Testis (tissue), 5 donors: ENCODE data around the genes CDH6 and C1QTNF3.

DNA sequence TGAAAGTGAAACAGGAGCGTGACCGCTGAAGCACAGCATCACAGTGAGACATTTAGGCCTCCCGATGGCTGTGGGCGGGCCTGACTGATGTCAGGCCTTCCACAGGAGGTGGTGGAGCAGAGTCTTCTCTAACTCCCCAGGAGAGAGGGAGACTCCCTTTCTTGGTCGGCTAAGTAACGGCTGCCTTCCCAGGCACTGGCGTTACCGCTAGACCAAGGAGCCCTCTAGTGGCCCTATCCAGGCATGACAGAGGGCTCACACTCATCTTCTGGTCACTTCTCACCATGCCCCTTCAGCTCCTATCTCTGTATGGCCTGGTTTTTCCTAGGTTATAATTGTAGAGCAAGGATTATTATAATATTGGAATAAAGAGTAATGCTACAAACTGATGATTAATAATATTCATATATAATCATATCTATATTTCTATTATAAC lies 1042.9 kb upstream of the H3Y1 start:
- PRO-cap, 3 experiments, result peak in 1 of 3 experiments; most common minus-strand start position 197 of the sequence (in 1)
- RAMPAGE, long total RNA, 2 experiments, result no peak in any of the 2 experiments
- RRBS, result no CpG with 5 or more reads among the region's 8 CpGs

DNA sequence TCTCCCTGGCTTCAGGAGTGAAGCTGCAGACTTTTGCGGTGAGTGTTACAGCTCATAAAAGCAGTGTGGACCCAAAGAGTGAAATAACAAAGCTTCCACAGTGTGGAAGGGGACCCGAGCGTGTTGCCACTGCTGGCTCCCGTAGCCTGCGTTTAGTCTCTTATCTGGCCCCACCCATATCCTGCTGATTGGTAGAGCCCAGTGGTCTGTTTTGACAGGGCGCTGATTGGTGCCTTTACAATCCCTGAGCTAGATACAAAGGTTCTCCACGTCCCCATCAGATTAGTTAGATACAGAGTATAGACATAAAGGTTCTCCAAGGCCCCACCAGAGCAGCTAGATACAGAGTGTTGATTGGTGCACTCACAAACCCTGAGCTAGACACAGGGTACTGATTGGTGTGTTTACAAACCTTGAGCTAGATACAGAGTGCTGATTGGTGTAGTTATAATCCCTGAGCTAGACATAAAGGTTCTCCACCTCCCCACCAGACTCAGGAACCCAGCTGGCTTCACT lies 845.7 kb downstream of the CDH18 start:
- PRO-cap, 3 experiments, result peak in 2 of 3 experiments; most common minus-strand start position 148 of the sequence (in 1)
- RAMPAGE, long total RNA, 2 experiments, result no peak in any of the 2 experiments
- RRBS, result no CpG with 5 or more reads among the region's 7 CpGs

GRCh38 chr5:19184132-19184420 lies 803.9 kb downstream of the CDH18 start:
- PRO-cap, 3 experiments, result peak in 3 of 3 experiments; most common minus-strand start chr5:19184247 (in 3)
- RAMPAGE, long total RNA, 2 experiments, result no peak in any of the 2 experiments

DNA sequence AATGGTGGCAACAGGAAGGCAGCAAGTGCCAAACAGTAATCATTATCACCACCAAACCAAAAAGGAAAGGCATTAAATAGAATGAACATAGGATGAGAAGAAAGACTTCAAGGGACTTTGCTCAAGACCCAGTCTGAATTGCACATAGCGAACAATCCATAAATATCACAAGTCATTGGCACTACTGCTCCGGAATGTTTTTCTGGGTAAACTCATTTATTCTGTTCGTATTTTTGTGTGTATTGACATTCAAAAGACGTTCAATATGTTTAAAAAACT lies 481.0 kb upstream of the CDH18 start:
- PRO-cap, 3 experiments, result no peak in any of the 3 experiments
- RAMPAGE, long total RNA, 2 experiments, result no peak in any of the 2 experiments
- RRBS, result no CpG with 5 or more reads among the region's 4 CpGs

- PRO-cap, 3 experiments, result no peak in any of the 3 experiments
- RAMPAGE, long total RNA, 2 experiments, result no peak in any of the 2 experiments
- RRBS, result no CpG with 5 or more reads among the region's 9 CpGs
Measured at GRCh38 chr5:20972300-20973095, 984.5 kb upstream of the CDH18 start.

- PRO-cap, 3 experiments, result peak in 1 of 3 experiments; most common plus-strand start chr5:31193796 (in 1)
- RAMPAGE, long total RNA, 2 experiments, result no peak in any of the 2 experiments
- RRBS, result no CpG with 5 or more reads among the region's 29 CpGs
Measured at GRCh38 chr5:31193346-31193943, at the start of gene CDH6. CDH6 (plus strand) TSS chr5:31193686.

DNA sequence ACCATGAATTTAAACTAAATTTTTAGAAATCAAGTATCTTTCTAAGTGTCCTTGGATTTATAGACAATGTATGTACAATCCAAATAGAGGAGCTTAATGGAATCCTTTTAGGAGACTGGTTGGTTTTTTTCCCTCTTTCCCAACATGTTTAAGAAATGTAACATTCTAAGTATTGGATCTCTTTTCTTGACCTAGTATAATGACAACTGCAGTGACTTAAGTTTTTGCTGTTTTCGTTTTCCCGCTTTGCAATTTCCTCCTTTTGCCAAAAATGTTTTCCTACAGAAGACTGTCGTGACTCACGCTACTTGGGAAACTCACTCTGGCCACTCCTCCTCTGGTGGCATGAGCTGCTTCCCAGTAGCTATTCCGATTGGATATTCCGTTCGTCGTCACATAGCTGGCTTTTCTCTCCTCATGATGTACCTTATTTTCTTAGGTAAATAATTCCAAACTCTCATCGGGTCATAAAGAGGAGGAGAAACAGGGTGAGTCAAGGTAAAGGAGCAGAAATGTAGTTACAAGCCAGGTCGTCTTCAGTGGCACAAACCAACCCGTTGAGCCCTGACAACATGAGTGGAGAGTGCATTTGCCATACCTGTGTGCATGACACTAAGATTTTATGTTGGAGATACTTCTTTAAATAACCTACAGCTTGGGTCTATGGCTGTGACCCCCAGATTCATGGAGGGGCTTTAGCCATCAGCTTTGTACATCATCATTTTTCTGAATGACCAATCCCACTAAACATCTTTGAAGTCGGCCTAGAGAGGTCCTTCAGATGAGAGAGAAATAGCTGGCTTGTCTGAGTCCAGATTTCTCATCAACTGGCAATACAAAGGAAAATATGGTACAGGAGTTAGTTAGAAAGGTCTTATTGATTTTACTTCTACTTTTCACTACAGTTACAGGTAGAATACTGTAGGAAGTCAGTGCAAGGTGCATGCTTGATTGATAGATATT lies 64.8 kb downstream of the GOLPH3 start:
- PRO-cap, 3 experiments, result no peak in any of the 3 experiments
- RAMPAGE, long total RNA, 2 experiments, result no peak in any of the 2 experiments
- RRBS, result no CpG with 5 or more reads among the region's 12 CpGs

DNA sequence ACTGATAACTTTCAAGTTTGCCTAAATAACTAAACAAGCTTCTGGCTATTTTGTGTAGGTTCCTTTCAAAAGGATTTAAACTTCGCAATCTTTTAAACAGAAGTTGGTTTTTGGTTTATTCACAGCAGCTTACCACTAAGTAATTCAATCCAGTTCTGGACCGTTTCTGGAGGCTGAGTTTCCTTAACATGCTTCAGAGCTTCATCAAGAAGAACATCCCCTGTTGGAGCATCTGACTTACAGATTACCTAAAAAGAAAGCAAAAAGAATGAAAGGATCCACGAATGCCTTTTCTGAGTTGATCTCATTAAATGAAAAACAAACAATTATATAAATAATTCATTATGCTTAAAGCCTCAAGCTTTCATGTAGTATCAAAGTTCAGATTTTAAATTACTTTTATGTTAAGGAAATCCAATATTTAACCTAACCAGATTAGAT lies 38.7 kb downstream of the GOLPH3 start:
- PRO-cap, 3 experiments, result no peak in any of the 3 experiments
- RAMPAGE, long total RNA, 2 experiments, result no peak in any of the 2 experiments
- RRBS, result no CpG with 5 or more reads among the region's 3 CpGs

DNA sequence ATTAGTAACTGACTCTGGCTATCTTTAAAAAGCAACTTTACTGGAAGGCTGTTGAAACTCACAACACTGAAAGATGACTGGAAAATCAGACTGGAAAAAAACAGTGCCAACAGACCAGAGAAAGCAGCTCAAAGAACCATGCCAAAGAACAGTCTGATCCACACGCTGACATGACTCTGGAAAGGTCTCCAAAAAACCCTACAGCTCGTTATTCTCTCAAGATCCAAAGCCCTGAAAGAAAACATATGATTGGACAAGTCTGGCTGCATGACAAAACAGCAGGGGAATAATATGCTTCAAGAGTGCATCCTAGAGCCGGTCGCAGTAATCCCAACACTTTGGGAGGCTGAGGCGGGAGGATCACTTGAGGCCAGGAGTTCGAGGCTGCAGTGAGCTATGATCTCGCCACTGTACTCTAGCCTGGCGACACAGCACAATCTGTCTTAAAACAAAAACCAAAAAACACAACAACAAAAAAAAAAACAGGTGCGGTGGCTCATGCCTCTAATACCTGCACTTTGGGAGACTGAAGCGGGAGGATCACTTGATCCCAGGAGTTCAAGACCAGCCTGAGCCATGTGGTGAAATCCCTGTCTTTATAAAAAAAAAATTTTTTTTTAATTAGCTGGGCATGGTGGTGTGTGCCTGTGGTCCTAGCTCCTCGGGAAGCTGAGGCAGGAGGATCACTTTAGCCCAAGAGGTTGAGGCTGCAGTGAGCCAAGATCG lies 5.4 kb downstream of the GOLPH3 start:
- PRO-cap, 3 experiments, result no peak in any of the 3 experiments
- RAMPAGE, long total RNA, 2 experiments, result no peak in any of the 2 experiments
- RRBS, result no CpG with 5 or more reads among the region's 12 CpGs

GRCh38 chr5:32255082-32255824 lies 57.5 kb downstream of the MTMR12 start:
- PRO-cap, 3 experiments, result no peak in any of the 3 experiments
- RAMPAGE, long total RNA, 2 experiments, result no peak in any of the 2 experiments
- RRBS, result no CpG with 5 or more reads among the region's 4 CpGs

- PRO-cap, 3 experiments, result no peak in any of the 3 experiments
- RAMPAGE, long total RNA, 2 experiments, result start-site peak on the minus strand in 1 of 2 experiments, at chr5:32397220-32397296 at its widest, 142 reads per replicate
- RRBS, result no CpG with 5 or more reads among the region's 4 CpGs
Measured at GRCh38 chr5:32396981-32397365, 47.6 kb downstream of the ZFR start.

DNA sequence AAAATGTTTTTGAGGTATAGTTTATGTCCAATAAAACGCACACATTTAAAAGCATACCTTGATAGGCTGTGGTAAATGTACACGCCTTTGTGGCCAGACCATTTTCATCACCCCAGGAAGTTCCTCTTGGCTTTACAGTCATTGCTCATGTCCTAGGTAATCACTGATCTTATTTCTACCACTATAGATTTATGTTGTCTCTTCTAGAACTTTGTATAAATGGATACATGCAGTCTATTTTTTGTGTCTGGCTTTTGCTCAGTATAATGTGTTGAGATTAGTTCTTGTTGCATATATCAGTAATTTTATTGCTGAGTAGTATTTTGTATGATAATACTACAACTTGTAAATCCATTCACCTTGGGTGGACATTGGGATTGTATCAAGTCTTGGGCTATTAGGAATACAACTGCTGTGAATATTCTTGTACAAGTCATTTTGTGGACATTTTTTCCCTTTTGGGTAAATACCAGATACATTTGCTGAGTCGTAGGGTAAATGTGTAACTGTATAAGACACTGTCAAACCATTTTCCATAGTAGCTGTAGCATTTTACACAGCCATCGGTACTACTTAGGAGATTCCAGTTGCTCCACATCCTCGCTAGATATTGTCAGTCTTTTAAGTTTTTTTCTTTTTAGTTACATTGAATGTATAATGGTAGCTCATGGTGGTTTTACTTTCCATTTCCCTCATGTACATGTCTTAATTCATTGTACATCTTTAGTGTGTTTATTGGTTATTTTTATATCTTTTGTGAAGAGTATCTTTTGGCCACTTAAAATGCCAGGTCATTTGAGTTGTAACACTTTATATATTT lies 10.1 kb downstream of the SUB1 start:
- PRO-cap, 3 experiments, result no peak in any of the 3 experiments
- RAMPAGE, long total RNA, 2 experiments, result no peak in any of the 2 experiments
- RRBS, result no CpG with 5 or more reads among the region's 5 CpGs

DNA sequence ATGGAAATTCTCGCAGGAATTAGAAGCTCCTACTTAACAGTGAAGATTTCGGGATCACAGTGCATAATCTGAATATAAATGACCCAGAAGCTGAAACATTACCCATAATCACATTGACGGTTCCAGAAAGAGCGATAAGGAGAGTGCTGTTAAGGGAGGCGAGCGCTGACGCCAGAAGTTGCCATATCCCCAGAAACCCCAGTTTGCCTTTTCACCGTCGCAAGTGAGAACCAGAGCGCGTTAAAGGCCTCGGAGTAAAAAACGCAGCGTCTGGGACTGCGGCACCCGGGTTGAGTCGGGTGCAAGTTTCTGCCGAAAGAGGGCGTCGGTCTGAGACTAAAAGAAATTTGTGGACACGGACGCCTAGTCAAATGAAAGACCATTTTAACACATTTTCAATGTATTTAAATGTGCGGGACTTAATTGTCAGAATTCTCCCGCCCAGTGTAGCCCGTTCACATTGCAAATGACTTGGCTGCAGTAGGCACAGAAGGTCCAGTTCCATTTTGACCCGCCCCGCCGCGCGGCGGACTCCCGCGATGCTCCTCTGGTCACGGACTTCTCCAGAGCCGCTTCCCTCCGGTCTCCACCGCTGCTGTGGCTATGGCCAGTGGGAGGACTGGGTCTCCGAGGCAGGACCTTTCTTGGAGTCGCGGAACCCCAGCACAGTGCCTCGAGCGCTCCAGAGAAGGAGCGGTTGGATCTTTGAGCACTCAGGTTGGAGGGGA lies 1.4 kb upstream of the NPR3 start:
- PRO-cap, 3 experiments, result peak in 3 of 3 experiments; most common plus-strand start position 610 of the sequence (in 3); most common minus-strand start position 468 of the sequence (in 1)
- RAMPAGE, long total RNA, 2 experiments, result no peak in any of the 2 experiments
- RRBS, result no CpG with 5 or more reads among the region's 43 CpGs

- PRO-cap, 3 experiments, result no peak in any of the 3 experiments
- RAMPAGE, long total RNA, 2 experiments, result no peak in any of the 2 experiments
- RRBS, result no CpG with 5 or more reads among the region's 8 CpGs
Measured at GRCh38 chr5:32990741-32991147, 279.6 kb downstream of the NPR3 start.

DNA sequence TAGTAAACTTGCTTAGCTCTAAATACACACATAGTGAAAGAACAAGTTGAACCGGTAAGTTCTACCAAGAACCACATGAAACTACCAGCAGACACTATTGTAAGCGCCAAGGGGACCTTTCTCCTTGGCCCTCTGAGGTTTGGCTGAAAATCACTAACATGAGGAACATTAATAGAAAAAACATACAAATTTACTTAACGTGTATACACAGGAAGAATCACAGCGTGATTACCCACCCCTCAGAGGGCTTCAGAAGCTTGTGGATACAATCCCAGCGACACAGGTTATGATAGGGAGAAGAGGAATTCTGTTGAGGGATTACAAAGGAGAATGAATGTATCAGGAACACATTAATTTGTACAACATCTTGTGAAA lies 1.6 kb upstream of the TARS1 start:
- PRO-cap, 3 experiments, result no peak in any of the 3 experiments
- RAMPAGE, long total RNA, 2 experiments, result no peak in any of the 2 experiments
- RRBS, result no CpG with 5 or more reads among the region's 5 CpGs

DNA sequence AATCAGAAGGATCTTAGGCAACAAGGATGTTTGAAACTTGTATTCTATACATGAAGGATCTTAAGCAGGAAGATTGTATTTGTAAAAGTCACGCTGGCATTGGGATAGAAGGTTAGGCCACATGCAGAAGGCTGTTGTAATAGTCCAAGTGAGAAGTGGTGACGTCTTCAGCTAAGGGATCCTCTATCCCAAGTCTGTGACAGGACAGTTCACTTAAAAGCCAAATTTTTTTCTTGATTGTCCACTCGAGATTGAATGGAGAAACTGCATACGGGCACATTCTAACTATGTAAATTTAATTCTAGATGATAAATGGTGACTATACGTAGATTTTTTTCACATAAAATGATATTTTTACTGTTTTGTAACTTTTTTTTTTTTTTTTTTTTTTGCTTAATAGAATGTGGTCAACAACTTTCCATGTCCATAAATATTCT lies 1.2 kb downstream of the TARS1 start:
- PRO-cap, 3 experiments, result no peak in any of the 3 experiments
- RAMPAGE, long total RNA, 2 experiments, result no peak in any of the 2 experiments
- RRBS, result no CpG with 5 or more reads among the region's 5 CpGs

- PRO-cap, 3 experiments, result no peak in any of the 3 experiments
- RAMPAGE, long total RNA, 2 experiments, result no peak in any of the 2 experiments
- RRBS, result no CpG with 5 or more reads among the region's 6 CpGs
Measured at GRCh38 chr5:33686145-33686860, 205.5 kb downstream of the ADAMTS12 start.

- PRO-cap, 3 experiments, result no peak in any of the 3 experiments
- RAMPAGE, long total RNA, 2 experiments, result no peak in any of the 2 experiments
- RRBS, result no CpG with 5 or more reads among the region's 17 CpGs
Measured at GRCh38 chr5:34042555-34043545, at the start of gene C1QTNF3. C1QTNF3 (minus strand) TSS chr5:34043213.

DNA sequence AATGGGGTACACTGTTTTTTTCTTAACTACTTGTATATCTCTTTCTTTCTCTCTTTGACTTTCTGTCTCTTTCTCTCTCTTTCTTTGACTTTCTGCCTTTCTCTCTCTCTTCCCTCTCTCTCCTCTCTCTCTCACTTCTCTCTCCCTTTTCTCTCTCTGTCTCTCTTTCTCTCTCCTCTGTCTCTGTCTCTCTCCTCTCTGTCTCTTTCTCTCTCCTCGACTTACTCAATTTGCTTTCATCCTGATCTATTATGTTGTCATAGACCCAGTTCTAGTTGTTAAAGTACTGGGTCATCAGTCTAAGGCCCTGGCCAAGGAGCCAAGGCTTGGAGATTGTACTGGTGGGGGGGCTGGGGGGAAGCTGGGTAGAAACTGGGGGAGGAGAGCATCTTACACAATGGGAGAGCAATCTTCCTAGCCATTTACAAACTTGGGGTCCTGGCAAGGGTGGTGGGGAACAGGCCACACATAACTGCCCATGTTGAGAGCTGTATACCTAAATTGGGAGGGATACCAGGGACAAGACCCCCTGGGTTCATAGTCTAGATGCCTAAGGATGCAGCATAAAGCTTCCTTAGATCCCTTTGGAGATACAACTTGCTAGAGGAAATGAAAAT lies 20.3 kb upstream of the C1QTNF3 start:
- PRO-cap, 3 experiments, result no peak in any of the 3 experiments
- RAMPAGE, long total RNA, 2 experiments, result no peak in any of the 2 experiments
- RRBS, result no CpG with 5 or more reads among the region's 1 CpG

DNA sequence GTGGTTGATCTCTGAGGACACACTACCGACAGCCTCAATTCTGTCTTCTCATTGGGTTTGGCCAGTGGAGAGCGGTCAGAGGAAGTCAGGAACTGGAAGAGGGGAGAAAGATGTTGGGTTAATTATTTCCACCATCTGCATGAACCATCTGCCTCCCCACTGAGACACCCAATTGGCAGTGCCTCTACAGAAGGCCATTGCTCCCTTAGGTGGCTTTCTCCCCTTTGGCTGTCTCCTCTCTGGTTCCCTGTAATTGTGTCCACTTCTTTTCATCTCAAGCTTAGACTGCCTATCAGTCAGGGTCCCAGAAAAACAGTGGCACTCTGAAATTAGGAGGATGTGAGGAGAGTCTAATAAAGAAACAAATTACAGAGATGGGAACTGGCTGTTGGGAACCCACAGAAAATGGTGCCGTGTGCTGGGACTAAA lies 154.2 kb upstream of the RAI14 start:
- PRO-cap, 3 experiments, result no peak in any of the 3 experiments
- RAMPAGE, long total RNA, 2 experiments, result no peak in any of the 2 experiments
- RRBS, result no CpG with 5 or more reads among the region's 3 CpGs